CD14-positive monocyte (primary cell): ENCODE measurements around the genes CLASP2 and MYD88.

- CAGE, long polyA plus RNA = no peak
Observed at GRCh38 chr3:33598255-33599168, 119.5 kb downstream of the CLASP2 start.

GRCh38 chr3:33717601-33718498 lies at the start of gene CLASP2:
TSS of gene CLASP2 (minus strand) at chr3:33718254.
- CAGE, long polyA plus RNA = no peak

GRCh38 chr3:37016491-37017598 lies 23.5 kb downstream of the MLH1 start:
- CAGE, long polyA plus RNA = no peak

GRCh38 chr3:37031211-37031607 lies 37.9 kb downstream of the MLH1 start:
- CAGE, long polyA plus RNA = no peak

DNA sequence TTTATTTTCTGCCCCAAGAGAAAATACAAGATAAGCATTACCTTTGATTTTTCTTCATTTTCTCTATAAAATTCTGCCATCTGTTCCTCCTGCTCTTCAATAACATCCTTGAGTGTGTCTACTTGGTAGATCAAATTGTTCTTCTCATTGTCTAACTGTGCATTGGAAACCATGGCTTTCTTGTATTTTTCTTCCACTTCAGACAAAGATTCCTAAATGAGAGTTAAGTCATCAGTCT lies 90.2 kb downstream of the MLH1 start:
- CAGE, long polyA plus RNA = no peak

GRCh38 chr3:37127329-37127815 lies 47.0 kb downstream of the LRRFIP2 start:
- CAGE, long polyA plus RNA = no peak

DNA sequence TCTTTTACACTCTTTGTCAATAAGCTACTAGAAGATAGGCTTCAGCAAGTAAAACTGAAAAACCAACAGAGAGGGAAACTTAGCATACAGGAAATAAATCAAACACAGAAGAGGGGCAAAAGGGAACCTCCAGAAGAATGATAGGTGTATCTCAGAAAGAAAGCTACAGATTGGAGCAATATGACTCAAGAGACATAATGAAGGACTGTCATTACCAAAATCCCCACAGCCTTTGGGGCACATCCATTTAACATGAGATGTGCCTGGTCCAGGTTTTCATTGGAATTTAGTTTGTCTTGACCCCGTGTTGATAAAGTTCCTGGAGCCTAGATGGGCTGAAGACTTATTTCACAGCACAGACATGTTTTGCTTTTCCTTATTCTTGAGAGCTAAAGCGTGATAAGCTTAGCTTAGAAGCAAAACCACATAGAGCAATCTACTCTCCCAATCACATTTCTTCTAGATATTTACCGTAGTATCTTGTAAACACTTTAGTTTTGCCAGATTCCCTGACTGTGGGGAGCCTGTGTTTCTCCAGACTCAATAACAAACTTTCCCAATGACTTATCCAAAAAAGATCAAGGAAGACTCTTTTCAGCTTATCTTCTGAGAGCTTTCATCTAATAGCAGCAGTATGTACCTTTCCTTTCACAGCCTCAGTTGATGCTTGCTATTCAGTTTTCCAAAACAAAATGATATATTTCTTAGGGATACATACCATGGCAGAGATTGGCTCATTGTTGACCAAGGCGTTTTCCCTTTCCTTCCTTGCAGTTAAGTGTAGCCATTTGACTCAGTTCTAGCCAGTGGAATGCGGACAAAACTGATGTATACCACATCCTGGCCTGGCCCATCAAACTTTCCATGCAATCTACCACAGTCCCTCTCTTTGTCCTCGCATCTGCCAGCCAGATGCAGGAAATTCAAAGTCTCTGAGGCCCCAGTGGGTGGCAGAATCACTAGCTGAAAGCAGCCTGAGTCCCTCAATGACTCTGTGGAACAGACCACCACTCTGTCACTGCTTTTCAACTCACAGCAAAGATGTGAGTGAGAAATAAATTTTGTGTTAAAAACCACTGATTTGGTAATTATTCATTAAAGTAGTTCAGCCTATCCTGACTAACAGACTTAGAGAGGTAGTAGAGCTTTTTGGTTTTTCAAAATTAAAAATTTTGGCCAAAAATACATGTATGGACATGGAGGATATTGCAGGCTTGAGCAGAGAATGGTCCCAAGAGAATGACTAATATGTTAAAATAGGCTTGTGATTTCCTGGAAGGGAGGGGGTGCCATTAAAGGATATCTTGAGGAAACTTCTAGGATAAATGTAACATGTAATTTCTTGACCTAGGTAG lies 11.3 kb downstream of the LRRFIP2 start:
- CAGE, long polyA plus RNA = no peak

- CAGE, long polyA plus RNA = no peak
Observed at GRCh38 chr3:37321516-37322074, 78.5 kb downstream of the GOLGA4 start.

DNA sequence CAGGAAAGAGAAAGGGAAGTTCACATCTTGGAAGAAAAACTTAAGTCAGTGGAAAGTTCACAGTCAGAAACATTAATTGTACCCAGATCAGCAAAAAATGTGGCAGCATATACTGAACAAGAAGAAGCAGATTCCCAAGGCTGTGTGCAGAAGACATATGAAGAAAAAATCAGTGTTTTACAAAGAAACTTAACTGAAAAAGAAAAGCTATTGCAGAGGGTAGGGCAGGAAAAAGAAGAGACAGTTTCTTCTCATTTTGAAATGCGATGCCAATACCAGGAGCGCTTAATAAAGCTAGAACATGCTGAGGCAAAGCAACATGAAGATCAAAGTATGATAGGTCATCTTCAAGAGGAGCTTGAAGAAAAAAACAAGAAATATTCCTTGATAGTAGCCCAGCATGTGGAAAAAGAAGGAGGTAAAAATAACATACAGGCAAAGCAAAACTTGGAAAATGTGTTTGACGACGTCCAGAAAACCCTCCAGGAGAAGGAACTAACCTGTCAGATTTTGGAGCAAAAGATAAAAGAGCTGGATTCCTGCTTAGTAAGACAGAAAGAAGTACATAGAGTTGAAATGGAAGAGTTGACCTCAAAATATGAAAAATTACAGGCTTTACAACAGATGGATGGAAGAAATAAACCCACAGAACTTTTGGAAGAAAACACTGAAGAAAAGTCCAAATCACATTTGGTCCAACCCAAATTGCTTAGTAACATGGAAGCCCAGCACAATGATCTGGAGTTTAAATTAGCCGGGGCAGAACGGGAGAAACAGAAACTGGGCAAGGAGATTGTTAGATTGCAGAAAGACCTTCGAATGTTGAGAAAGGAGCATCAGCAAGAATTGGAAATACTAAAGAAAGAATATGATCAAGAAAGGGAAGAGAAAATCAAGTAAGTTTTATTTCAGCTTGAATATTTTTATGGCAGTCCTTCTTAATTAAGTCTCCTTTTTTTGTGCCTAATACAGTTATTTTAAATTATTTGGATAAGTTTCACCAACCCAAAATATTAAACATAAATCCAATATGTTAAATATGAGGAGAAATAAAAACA lies 84.2 kb downstream of the GOLGA4 start:
- CAGE, long polyA plus RNA = no peak

- CAGE, long polyA plus RNA = no peak
Observed at GRCh38 chr3:37457280-37458365, 5.7 kb downstream of the ITGA9 start.

DNA sequence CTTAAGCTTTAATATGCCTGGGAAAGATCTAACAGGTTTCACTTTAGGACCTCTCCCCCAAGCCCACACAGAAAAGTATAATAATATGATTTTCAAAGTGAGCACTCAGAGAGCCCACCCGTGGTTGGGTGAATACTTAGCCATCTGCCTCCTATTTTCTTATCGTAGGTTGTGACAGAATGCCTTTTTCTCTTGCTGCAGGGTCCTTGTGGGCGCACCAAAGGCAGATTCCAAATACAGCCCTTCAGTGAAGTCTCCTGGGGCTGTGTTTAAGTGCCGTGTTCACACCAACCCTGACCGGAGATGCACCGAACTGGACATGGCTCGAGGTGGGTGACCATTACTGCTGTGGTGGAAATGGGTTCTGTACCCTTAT lies 18.9 kb downstream of the ITGA9 start:
- CAGE, long polyA plus RNA = no peak

GRCh38 chr3:37739447-37740143 lies 122.1 kb upstream of the CTDSPL start:
- CAGE, long polyA plus RNA = no peak

DNA sequence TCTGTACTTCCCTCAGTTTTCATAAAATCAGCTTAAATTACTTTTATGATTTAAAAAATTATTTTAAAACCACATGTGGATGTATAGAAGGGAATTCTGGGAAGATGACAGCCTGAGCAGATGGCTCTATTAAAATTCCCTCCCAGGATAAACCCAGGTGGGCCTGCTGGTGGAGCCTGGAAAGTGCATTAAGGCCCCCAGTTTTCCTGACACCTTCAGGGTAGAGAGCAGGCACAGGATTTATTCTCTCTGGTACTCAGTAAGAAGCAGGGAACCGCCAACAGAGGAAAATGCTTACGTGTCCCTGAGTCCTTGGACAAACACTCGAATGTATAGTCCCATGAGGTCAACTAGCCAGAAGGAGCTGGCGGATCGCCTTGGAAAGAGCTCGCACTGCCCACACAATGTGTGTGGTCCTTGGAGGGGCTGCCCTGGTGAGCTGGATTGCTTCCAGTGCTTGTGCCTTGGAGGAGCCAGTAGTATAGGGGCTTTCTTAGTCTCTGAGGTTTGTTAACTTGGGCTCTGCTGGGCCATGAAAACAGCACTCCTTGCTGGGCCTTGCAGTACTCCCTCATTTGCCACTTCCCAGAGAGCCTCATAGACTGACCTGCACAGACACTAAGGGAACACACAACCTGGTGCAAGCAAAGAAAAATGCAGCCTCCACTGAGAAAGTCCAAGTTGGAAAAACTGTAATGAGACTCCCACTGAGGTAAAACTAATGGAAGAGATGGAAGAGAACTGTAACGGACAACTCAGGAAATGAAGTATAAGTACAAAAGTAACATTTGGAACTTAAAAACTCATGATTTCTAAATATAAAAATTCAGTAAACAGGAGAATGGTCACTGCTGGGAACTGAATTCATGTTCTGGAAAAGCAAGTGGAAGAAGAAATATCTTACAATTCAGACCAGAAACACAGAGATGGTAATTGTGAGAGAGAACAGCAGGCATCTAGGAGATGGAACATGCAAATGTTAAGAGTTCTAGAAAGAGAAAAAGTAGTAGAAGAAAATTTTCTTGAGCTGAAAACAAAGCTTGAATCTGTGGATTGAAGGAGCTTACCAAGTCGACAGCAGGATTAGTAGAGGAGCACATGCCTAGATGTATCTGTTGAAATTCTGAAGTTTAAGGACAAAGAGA lies 40.6 kb upstream of the VILL start:
- CAGE, long polyA plus RNA = no peak

DNA sequence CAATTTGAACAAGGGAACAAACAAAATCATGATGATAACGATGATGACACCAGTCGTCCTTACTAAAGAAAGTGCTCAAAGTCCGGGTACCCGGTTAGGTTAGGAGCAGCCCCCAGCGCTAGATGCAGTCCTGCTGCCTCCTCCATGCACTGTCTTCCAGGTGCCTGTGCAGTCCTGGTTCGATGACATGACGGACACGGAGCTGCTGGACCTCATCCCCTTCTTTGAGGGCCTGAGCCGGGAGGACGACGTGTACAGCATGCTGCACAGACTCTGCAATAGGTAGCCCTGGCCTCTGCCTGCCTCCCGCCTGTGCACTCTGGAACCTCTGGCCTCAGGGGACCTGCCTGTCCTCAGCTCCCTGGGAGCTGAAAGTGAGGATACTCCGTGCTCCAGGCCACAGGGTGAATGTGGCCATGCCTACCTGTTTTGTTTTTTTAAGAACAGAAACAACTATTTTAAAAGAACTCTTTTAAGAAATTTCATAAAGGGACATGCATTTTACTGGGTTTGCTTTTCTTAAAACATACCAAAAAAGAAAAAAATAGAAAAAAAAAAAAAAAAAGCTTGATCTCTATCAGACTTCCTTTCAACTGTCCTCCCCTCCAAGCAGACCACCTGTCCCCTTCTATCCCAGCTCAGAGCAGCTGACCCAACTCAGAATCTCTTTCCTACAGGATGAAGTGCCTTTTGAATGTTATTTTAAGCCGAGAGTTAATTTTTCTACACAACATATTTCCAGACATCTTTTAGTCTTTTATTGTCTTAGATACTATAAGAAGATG lies 9.8 kb upstream of the VILL start:
- CAGE, long polyA plus RNA = no peak

GRCh38 chr3:38069420-38069714 lies 30.4 kb downstream of the DLEC1 start:
- CAGE, long polyA plus RNA = no peak

- CAGE, long polyA plus RNA = no peak
Observed at GRCh38 chr3:38096496-38096695, 40.5 kb downstream of the ACAA1 start.

DNA sequence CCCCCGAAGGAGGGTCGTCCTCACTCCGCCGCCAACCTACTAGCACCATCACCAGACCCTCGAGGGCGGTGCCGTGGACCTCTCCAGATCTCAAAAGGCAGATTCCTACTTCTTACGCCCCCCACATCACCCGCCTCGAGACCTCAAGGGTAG lies 206 bp upstream of the MYD88 start:
- CAGE, long polyA plus RNA = no peak

GRCh38 chr3:38138532-38139609 lies at the start of gene MYD88:
TSS of gene MYD88 (plus strand) at chr3:38138661.
- CAGE, long polyA plus RNA = start-site peak on the plus strand at chr3:38138657-38138701, 568 and 770 reads in 2 replicates

GRCh38 chr3:38253822-38254596 lies 11.6 kb upstream of the SLC22A13 start:
- CAGE, long polyA plus RNA = no peak

GRCh38 chr3:38455019-38455489 lies 1.4 kb downstream of the ACVR2B start:
- CAGE, long polyA plus RNA = no peak